NALM6 (cell line): ENCODE measurements around a stretch of chr11.

DNA sequence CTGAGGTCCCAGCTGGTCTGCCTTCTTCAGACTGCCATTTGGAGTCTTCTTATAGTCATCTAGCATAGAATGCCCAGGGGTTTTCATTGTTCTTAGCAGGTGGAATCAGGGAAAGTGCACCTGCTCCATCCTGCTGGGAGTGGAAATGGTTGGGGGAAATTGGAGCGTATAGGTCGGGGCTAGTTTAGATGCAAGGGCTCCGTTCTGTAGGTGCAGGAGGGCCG, 28.3 kb downstream of the BMAL1 start:
- PRO-cap: no peak

DNA sequence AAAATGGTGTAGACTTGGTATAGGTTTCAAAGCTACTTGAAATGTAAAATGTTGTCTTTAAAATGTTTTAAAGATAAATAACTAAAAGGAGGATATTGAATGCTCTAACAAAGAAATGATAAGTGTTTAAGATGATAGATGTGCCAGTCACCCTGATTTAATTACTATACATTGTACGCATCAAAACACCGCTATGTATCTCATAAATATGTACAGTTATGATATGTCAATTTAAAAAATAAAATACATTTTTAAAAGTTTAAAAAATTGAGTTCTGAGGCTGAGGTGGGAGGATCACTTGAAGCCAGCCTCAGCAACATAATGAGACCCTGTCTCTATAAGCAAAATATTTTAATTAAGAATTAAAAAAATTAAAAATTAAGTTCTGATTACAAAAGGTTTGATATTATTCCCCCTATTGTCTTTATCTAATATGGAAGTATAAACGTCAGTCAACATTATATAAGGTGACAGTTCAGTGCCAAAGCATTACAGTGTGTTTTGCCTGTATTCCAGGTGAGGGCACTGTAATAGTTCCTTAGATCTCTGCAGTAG, 32.8 kb downstream of the FAR1 start:
- PRO-cap: no peak

GRCh38 chr11:14191227-14192023, 167.6 kb downstream of the RRAS2 start:
- PRO-cap: no peak

GRCh38 chr11:14510579-14511215, 9.5 kb downstream of the PSMA1 start:
- PRO-cap: no peak

DNA sequence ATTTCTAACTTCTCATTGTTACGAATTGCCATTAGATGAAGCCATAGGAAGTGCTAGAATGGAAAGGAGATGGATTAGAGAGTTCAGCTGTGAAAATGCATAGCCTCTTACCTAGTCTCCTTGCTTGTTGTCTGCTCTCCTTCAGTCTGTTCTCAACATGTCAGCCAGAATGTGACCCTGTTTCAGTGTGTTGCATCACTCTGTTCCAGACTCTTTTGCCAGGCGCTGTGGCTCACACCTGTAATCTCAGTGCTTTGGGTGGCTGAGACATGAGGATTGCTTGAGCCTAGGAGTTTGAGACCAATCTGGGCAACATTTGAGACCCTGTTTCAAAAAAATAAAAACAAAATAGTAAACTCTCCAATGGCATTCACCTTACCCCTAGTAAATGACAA, 39.5 kb downstream of the CYP2R1 start:
- PRO-cap: no peak

DNA sequence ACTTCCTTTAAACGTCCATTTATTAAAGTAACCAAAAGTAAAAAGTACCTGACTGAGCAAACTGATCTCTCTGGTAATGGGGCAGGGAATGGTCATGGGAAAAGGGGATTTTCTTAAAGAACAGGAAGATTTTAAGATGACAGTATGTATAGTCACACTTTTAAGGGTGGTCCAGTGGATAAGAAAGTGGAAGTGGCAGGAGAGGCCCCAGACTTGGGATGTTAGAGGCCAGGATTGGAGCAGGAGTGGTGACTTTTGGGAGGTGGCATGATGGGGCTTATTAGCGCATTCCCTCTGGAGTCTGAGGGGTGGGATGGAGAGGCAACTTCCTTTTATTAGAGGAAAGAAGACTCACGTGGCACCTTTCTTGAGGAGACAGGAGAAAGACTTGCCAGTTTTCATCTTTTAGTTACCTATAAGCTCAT, 261.3 kb downstream of the INSC start:
- PRO-cap: no peak

DNA sequence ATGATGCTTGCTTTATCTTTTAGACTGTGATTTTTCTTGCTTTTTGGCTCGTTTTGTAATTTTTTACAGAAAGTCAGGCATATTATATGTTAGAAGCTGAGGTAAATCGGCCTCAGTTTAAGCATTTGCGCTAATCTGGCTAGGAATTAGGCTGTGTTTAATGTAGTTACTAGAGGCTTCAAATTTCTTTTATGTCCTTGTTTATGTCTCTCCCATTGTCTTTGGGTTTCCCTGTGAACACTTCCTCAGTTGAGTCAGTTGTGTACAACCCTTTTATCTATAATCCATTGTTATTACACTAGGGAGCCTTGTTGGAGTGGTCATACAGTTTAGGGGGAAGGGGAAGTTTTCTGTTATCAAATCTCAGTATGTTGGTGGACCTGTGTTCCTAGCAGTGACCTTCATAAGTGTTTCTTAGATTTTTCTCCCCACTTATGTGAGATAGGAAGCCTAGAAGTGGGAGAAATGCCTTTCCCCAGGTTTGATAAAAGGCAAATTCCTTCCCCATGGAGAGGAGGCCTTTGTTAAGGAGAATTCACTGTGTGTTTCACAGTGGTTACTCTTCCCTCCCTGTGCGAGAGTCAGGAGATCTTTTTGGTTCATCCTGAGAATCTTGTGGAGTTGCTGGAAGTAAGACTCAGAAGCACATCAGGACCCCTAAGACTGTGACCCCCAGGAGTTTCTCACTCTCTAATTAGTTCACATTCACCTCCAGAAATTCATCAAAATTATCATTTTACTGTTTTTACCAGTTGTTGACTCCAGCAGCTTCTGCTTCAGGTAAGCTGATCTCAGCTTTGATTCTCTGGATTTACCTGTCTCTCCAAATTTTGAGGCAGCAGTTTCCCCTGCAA, 437.6 kb downstream of the INSC start:
- PRO-cap: no peak

DNA sequence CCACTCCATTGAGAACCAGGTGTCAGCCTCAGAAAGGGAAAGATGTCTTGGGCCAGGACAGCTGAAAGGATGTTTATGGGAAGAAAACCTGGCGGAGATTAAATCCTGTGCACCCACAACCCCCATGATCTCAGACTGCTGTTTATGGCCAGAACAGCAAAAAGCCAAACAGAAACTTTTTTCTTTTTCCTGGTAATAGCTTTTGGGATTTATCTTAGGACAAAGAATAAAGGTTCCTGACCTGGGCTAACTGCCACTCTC, 612.4 kb downstream of the INSC start:
- PRO-cap: no peak

GRCh38 chr11:15816029-15817134, 540.0 kb downstream of the SOX6 start:
- PRO-cap: no peak

GRCh38 chr11:15843297-15843971, 512.9 kb downstream of the SOX6 start:
- PRO-cap: no peak

GRCh38 chr11:16012339-16012963, 343.9 kb downstream of the SOX6 start:
- PRO-cap: no peak

GRCh38 chr11:16786141-16786600, 47.7 kb downstream of the C11orf58 start:
- PRO-cap: no peak

DNA sequence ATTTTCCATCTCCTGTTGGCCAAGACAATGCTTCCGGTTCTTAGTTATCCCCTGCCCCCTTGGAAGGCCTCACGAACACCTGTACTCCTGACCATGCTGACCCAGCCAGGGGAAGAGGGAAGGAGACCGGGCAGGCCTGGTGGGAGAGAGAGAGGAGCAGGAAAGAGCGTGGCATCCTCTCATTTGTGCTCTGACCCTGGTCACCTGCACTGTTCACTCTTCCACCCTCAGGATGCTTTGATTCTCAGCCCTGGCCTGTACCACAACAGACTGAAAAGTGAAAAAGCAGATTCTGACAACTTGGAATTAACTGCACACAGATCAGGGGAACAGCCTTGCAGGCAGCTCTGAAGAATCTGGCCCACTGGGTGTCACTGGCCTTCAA, 62.6 kb downstream of the C11orf58 start:
- PRO-cap: no peak

- PRO-cap: no peak
Observed at GRCh38 chr11:16803938-16804873, 65.8 kb downstream of the C11orf58 start.

DNA sequence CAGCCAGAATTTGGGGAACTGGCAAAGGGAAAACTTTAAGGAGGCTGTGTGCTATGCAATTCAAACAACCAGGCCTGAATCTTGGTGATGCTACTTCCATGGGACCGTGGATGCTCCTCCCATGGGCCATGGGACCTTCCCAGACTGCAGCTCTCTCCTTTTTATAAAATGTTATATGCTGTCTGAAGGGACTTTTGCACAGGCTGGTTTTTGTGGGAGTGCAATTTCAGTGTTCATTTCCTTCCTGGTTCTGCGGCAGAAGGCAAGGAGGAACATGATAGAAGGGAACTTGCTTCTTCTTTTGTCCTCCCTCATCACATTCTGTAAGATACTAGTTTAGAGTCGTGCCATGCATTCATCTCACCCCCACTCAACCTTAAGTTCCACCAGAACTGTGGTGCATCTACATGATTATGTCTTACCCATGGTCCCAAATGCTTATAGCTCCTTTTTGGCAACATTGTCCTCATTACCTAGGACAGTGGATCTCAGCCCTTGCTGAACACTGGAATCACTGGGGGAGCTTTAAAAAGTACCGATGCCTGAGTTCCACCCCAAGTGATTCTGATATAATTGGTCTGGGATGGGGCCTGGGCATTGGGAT, 68.9 kb downstream of the C11orf58 start:
- PRO-cap: no peak

DNA sequence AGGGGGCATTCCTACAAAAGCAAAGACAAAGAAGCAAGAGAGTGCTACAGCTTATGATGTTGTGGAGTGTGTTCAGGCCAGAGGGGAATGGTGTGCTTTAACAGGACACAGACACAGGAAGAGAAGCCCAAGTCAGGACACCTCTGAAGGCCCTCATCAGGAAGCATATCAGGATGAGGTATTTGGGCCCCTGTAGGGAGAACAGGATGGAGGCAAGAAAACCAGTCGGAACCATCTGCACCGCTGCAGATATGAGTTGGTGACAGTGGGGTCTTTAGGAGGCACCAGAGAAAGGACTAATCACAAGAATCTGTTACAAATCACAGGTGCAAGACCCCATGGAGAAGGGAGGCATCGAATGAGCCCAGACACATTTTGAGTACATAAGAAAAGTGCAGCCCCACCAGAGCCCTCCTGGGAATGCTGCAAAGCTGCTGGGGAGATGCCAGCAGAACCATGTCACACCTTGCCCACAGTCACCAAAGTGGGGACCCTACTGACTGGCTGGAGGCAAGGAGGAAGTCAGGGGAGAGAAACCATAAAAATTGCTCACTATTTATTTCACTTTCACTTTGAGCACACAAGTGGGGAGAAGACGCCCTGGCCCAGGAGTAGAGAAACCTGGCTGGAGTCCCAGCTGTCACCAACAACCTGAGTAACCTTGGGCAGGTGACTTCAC, 28.0 kb downstream of the PLEKHA7 start:
- PRO-cap: no peak

GRCh38 chr11:16997037-16998184, 16.8 kb downstream of the PLEKHA7 start:
- PRO-cap: no peak

GRCh38 chr11:17075026-17075270, 2.5 kb downstream of the RPS13 start:
- PRO-cap: no peak

DNA sequence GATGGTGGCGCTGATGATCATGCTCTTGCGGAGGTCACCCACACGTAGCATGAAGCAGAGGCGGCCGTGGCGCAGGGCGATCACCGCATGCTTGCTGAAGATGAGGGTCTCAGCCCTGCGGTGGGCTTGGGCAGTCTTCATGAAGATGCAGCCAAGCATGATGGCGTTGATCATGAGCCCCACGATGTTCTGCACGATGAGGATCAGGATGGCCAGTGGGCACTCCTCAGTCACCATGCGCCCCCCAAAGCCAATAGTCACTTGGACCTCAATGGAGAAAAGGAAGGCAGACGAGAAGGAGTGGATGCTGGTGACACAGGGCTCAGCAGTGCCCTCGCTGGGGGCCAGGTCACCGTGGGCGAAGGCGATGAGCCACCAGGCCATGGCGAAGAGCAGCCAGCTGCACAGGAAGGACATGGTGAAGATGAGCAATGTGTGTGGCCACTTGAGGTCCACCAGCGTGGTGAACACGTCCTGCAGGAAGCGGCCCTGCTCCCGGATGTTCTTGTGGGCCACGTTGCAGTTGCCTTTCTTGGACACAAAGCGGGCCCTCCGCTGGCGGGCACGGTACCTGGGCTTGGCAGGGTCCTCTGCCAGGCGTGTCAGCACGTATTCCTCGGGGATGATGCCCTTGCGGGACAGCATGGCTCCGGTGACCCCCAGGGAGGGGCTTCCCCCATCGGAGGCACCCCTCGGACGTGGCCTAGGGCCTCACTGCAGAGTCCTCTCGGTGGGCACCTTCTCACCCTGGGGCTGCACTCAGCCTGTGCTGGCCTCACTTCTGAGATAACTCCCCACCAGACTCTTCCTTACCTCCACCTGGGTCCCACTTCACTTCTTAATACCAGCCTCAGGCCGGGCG, 781 bp downstream of the KCNJ11 start:
- PRO-cap: no peak

- PRO-cap: bidirectional peak, plus-strand start at chr11:17389482, minus-strand start at chr11:17389331
Observed at GRCh38 chr11:17388978-17389905, 783 bp upstream of the KCNJ11 start.